Neural progenitor cell (in vitro differentiated cells): ENCODE data around the genes HSD17B1, CNTNAP1, AOC2 and SOST.

DNA sequence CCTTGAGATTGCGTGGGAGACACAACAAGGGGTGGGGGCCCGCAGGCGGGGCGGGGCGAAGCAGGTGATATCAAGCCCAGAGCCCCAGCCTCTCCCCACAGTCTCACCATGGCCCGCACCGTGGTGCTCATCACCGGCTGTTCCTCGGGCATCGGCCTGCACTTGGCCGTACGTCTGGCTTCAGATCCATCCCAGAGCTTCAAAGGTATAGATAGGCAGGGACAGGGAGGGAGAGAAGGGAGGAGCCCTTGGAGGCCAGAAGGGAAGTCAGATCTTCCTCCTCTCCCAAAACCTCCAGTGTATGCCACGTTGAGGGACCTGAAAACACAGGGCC, at the start of gene HSD17B1:
HSD17B1 (plus strand) TSS at position 98 of the 334 bp plus-strand sequence.
- RAMPAGE, long total RNA: no peak

DNA sequence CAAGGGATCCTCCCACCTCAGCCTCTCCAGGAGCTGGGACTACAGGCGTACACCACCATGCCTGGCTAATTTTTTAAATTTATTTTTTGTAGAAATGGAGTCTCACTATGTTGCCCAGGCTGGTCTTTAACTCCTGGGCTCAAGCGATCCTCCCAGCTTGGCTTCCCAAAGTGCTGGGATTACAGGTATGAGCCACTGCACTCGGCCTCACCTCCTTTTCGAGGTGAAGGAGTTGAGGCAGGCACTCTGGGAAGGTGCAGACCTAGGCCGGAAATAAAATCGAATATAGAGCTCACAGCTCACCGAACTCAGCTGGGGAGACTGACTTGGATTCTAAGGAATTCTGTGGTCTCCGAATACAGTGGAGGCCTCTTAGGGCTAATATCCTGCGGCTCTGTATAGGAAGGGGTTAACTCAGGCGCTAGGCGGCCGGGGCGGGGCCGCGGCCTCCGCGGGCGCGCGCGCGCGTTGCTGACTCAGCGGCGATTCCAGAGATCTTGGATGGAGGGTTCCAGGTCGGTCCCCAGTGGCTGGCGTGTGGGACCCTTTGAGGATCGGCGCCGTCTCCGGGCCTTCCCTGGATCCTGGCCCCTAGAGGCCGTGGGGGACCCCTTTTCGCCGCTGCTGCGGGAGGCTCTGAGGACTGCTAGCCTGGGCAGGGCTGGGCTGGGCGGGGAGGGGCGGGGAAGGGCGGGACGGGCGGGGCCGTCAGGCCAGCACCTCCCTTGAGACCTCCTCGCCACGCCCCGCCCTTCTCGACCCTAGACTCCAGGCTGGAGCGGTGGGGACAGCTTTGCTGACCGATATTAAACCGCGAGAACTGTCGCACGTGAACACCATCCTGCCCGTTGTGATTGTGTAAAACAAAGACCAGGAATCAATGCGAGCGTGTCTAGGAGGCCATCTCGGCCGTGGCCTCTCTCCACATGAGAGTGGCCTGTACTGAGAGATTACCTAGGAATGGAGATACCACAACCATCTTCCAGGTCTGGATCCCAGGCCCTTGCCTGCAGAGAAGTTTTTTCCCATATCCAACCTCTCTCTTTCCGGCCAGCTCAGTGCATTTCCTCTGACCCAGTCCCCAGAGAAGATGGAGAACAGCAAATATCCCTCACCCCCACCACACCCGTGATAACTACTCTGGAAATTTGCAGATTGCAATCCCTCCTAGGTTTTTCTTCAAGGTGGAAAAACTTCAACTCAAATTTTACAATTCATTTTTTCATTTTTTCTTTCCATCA, 1.3 kb upstream of the PLEKHH3 start:
- RAMPAGE, long total RNA: no peak

DNA sequence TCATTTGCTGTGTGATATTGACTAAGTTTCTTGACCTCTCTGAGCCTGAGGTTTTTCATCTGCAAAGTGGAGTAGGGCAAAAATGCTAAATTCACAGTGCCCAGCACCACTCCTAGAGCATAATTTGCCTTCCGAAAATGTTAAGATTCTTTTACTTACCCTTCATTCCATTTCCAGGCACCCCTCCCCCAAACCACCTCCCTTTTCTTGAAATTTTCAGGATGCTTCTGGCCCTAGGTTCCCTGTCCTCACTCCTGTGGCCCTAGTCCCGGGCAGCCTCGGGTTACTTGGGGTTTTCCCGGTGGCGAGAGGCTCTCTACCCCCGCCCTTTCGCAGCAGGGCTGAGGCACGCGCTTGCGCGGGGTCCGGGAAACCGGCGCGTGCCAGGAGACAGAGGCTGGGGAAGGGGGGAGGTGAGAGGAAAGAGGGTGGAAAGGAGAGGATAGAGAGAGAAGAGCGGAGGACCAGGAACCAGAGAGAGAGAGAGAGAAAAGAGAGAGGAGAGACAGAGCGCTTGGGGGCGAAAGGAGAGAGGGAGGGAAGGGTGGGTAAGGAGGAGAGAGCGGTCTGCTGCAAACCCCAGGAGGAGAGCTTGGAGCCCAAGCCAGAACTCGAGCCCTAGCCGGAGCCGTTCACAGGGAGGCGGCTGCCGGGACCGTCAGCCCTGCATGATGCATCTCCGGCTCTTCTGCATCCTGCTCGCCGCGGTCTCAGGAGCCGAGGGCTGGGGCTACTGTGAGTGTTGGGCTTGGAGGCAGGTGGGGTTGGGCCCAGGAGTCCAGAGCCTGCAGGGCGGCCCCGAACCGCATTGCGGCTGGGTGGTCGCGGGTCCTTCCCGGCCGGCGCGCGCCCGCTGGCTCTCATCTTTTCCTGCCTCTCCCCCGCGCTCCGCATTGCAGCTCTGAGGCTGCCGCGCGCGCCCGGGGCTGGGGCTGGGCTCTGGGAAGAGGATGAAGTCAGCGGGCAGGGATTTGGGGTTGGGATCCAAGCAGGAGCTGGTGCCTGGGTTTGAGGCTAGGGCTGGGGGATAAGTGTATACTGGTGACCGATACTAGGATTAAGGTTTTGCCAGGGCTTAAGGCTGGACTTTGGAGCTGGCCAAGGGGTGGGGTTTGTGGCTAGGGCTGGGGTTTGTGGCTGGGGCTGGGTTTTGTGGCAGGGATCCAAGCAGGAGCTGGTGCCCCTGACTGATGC, at the start of gene CNTNAP1:
CNTNAP1 (plus strand) TSS at position 370 of the 1,194 bp plus-strand sequence.
- RAMPAGE, long total RNA: no peak

DNA sequence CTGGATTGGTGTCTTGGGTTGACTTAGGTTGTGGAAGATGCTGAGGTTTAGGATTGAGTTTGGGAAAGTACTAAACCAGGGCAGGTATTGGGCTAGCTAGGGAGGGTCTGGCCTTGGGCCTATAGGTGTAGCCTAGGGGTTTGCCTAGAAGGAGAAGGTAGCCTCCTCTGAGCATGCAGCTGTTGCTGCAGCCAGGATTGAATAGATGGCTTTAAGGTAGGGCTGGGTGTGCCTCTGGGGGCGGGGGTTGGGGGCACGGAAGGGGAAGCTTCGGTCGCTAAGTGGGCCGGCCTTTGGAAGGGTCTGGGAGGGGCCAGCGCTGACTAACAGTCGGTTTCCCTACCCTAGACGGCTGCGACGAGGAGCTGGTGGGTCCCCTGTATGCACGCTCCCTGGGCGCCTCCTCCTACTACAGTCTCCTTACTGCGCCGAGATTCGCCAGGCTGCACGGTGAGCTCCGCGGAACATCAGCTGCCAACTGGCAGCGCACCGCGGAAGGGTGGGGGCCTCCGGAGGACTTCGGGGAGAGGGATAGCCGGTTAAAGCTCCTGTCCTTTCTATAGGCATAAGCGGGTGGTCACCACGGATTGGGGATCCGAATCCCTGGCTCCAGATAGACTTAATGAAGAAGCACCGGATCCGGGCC, 1.3 kb downstream of the CNTNAP1 start:
- RAMPAGE, long total RNA: no peak

GRCh38 chr17:42782712-42783224, 2.4 kb downstream of the WNK4 start:
- RAMPAGE, long total RNA: no peak

GRCh38 chr17:42802963-42803357, 4.3 kb downstream of the CNTD1 start:
- RAMPAGE, long total RNA: no peak

GRCh38 chr17:42805257-42805529, 6.5 kb downstream of the CNTD1 start:
- RAMPAGE, long total RNA: no peak

DNA sequence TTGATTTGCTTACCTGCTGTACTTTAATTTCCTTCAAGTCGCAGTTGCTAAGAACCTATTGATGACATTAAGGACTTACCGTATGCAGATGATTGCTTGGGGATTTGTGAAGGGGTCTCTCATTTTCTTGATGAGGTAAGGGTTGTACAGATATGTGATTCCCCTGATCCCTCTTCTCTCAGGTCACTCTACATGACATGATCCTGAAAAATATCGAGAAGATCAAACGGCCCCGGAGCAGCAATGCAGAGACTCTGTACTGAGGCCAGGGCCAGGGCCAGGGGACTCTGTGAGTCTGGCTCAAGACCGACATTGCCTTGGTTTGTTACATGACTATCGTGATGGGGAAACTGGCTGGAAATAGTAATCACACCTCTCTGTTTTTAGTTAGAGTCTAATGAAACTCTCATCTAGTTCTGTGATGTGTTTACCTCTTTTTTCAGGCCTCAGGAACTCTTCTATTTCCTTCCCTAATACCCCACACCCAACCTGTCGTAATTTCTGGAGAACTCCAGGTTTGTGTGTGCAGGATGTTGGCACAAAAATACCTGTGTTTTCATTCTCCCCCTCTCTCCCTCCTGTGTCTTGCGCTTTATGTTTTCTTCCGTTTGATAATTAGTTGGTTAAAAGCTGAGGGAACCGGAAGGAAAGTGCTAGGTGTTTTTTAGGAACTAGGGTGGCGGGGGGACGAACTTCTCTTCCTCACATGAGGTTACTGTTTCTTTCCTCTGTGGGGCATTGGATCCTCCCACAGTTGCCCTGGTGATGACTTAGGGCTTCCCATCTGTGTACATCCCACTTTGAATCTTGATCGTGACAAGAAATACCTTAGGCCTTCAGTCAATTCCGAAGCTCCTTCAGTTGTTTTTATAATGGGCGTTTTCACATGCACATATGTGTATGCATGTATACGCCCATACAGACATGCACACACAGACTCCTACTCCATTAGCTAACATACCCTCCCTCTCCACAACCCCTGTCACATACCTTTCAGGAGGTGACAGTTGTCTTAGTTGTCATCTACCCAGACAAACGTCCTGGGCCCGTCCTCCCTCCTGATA, 2.7 kb upstream of the AOC2 start:
- RAMPAGE, long total RNA: no peak

GRCh38 chr17:42844363-42844897, at the start of gene AOC2:
AOC2 (plus strand) TSS chr17:42844580.
- RAMPAGE, long total RNA: no peak

- RAMPAGE, long total RNA: no peak
Measured at GRCh38 chr17:42877933-42878406, 22.6 kb upstream of the G6PC1 start.

- RAMPAGE, long total RNA: no peak
Measured at GRCh38 chr17:42898393-42898786, 2.2 kb upstream of the G6PC1 start.

GRCh38 chr17:42979381-42979751, 514 bp downstream of the PTGES3L start:
- RAMPAGE, long total RNA: no peak

DNA sequence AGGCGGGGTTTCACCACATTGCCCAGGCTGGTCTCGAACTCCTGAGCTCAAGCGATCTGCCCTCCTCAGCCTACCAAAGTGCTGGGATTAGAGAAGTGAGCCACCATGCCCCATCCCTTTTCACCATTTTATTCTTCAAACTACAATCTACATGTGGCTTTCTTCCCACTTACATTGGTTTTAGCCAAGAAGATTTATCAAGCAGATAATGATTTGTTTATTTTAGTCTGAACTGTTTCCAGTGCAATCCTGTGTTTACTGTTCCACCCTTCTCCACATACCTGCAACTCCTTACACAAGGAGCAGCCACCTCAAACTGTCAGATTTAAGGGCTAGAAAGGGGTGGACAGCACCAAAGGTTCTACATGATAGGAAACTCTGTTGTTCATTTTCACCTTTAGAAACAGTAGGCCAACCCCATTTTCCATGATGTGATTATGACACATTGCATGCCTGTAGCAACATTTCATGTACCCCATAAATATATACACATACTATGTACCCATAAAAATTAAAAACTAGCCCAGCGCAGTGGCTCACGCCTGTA, 1.9 kb downstream of the RUNDC1 start:
- RAMPAGE, long total RNA: no peak

GRCh38 chr17:43021516-43022244, 505 bp downstream of the VAT1 start:
- RAMPAGE, long total RNA: no peak

DNA sequence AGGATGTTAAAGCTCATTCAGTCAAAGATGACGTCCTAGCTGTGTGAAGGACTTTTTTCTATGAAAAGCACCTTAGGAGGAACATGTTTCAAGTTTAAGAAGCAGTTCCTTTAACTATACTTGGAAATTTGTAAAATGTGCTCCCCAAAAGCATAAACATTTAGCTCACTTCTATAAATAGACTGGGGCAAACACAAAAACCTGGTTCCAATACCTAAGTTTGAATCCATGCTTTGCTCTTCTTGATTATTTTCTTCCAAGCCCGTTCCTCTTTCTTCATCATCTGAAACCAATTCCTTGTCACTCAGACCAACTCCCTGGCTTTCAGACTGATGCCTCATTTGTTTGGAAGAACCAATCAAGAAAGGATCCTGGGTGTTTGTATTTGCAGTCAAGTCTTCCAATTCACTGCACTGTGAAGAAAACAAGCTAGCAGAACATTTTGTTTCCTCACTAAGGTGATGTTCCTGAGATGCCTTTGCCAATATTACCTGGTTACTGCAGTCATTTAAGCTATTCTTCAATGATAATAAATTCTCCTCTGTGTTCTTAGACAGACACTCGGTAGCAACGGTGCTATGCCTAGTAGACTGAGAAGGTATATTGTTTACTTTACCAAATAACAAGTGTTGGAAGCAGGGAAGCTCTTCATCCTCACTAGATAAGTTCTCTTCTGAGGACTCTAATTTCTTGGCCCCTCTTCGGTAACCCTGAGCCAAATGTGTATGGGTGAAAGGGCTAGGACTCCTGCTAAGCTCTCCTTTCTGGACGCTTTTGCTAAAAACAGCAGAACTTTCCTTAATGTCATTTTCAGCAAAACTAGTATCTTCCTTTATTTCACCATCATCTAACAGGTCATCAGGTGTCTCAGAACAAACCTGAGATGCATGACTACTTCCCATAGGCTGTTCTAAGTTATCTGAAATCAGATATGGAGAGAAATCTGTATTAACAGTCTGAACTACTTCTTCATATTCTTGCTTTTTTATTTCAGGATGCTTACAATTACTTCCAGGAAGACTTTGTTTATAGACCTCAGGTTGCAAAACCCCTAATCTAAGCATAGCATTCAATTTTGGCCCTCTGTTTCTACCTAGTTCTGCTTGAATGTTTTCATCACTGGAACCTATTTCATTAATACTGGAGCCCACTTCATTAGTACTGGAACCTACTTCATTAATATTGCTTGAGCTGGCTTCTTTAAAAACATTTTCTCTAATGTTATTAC, 33.5 kb downstream of the BRCA1 start:
- RAMPAGE, long total RNA: no peak

DNA sequence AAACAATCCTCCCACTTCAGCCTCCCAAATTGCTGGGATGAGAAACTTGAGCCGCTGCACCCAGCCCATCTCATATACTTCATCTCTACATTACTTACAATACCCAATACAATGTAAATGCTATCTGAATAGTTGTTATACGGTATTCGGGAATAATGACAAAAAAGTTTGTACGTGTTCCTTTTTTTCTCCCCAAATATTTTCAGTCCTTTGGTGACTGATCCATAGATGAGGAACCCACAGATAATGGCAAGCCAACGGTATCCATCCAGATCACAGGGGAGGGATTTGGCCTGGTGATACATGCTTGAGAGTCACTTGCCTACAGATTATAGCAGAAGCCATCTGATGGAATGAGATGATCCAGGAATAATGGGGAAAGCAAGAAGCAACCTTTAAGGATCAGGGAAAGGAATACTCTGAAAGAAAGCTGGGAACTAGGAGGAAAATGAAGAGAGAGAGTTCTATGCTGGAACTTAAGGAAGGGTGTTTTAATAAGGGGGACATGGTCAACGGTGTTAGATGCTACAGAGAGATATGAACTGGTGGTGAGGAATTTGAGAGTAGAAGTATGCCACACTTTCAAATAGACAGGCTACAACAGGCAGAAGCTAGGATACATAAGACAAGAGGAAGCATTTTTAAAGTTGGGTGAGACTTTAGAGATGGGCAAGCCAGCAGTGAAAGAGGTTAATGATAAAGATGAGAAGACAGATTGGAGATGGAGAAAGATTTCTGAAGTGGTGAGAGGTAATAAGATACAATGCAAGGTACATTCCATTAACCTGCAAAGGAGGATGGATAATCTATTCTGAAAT, 3.9 kb upstream of the TMEM106A start:
- RAMPAGE, long total RNA: no peak

GRCh38 chr17:43665857-43666268, 4.1 kb upstream of the MEOX1 start:
- RAMPAGE, long total RNA: no peak

- RAMPAGE, long total RNA: no peak
Measured at GRCh38 chr17:43711948-43712690, 46.5 kb downstream of the SOST start.

GRCh38 chr17:43721405-43721987, 37.1 kb downstream of the SOST start:
- RAMPAGE, long total RNA: no peak

DNA sequence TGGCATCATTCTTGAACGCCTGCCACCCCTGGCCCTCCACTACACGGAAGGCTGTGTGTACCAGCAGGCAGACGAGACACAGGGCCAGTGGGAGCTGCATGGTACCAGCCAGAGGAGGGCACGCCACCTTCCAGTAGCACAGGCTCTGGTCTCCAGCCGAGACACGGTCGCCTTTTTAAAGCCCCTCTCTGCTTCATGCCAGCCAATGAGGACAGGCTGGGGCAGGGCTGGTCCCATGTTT, at the start of gene SOST:
SOST (minus strand) TSS at position 150 of the 241 bp plus-strand sequence.
- RAMPAGE, long total RNA: no peak